M059J (cell line): ENCODE measurements around the gene TPTE2.

- RAMPAGE, long total RNA, result no peak
Observed at GRCh38 chr13:18408572-18408986, 773.0 kb downstream of the TUBA3C start.

DNA sequence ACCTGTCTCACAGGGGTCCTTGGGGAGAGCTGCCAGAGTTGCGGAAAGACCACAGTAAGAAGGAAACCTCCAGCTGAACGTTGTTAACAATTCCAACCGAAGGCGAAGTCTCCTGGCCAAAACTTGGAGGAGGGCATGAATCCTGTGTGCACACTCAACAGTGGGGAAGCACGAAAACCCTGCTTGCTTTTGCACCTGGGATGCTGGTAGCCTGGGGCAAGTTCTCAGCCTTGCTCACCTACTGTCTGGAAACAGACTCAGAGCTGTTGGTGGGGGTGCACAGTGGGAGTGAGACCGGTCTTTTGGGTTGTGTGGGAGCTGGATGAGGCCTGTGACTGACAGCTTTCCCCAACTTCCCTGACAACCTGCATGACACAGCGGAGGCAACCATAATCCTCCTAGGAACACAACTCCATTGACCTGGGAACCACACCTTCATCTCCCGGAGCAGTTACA, 62.3 kb upstream of the TUBA3C start:
- RAMPAGE, long total RNA, result no peak

DNA sequence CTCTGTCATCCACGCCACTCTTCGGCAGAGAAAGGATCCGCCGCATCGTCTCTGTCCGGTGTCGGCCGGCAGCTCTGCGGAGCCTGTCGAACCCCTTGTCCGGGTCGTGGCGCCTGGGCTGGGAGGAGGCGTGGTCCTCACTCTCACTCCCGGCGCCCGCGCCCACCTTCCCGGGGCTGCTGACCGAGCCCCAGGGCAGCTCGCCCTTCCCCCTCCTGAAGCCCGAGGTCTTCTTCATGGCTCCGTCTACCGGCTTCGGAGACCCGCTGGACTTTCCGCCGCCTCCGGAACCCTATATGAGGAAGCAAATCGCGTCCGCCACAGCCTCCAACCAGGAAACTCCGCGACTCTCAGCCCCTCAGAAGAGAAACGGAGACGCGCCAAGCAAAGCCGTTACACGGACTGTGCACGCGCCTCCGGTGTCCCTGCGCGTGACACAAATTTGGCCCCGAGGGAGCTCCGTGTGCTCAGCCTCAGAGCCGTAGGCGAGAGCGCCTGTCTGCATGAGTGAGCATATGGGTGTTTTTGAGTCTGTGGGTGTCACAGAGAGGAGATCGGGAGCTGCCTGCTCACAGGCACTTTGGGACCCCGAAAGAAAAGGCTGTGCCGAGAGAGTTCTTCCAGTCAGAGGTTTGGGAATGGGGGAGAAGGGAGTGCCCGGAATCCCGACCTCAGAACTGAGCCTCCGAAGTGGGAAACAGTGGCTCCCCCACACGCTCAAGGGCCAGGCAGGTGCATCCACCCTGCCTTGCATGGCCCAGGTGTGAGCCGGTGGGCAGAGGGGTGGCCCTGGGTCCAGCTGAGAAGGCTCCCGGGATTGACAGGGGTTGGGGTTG, 163.2 kb upstream of the TUBA3C start:
- RAMPAGE, long total RNA, result no peak

DNA sequence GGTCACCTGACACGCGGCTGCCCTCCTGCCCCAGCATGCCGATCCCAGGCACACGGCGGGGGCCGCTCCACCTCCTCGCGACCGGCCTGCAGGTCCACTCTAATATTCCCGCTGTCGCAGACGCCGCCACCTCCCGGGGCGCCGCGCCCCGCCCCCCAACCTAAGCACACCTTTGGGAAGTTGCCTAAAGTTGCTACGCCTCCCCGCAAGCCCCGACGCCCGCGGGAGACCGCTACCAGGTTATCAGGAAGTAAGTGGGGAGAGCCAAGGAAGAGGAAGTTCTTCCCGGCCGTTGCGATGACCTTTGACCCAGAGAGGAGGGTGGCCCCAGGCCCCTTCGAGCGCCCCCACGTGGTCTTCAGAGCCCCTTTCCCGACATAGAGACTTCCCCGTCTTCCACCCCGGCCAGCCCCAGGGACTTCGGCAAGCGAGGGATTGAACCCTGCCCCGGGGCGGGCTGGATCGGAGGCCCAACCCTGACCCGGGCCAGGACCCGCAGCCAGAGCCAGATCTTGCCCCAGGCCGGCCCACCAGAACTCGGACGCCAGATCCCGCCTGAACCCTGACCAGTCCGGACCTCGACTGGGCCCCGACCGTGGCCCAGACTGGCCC, at the start of gene TPTE2:
TSS of gene TPTE2 (minus strand) at position 269 of the 612 bp plus-strand sequence.
- RAMPAGE, long total RNA, result no peak

GRCh38 chr13:19634404-19634699, 893 bp downstream of the MPHOSPH8 start:
- RAMPAGE, long total RNA, result no peak

GRCh38 chr13:19677340-19677746, 43.9 kb downstream of the MPHOSPH8 start:
- RAMPAGE, long total RNA, result no peak

DNA sequence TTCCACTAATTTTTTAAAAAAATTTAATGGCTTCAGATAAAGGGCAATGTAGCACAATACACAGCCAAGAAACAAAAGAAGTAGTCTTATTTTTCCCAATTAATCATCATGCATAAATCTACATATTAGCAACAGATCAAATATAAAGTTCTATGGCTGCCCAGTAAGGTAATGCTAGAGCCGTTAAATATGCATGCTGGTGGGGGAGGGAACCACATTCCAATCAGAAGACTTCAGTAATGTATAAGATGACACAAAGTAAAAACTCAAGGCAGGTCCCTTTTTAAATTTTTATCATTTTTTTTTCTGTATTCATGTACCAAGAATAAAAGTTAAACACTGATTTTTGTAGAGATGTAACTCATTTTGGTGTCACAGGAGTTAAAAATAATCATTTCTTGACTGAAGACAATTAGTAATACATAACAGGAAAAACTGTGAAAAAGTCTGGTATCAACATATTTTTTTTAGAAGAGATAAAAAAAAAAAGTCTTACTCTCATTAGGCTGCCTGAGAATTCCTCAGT, 62.0 kb downstream of the MPHOSPH8 start:
- RAMPAGE, long total RNA, result no peak

DNA sequence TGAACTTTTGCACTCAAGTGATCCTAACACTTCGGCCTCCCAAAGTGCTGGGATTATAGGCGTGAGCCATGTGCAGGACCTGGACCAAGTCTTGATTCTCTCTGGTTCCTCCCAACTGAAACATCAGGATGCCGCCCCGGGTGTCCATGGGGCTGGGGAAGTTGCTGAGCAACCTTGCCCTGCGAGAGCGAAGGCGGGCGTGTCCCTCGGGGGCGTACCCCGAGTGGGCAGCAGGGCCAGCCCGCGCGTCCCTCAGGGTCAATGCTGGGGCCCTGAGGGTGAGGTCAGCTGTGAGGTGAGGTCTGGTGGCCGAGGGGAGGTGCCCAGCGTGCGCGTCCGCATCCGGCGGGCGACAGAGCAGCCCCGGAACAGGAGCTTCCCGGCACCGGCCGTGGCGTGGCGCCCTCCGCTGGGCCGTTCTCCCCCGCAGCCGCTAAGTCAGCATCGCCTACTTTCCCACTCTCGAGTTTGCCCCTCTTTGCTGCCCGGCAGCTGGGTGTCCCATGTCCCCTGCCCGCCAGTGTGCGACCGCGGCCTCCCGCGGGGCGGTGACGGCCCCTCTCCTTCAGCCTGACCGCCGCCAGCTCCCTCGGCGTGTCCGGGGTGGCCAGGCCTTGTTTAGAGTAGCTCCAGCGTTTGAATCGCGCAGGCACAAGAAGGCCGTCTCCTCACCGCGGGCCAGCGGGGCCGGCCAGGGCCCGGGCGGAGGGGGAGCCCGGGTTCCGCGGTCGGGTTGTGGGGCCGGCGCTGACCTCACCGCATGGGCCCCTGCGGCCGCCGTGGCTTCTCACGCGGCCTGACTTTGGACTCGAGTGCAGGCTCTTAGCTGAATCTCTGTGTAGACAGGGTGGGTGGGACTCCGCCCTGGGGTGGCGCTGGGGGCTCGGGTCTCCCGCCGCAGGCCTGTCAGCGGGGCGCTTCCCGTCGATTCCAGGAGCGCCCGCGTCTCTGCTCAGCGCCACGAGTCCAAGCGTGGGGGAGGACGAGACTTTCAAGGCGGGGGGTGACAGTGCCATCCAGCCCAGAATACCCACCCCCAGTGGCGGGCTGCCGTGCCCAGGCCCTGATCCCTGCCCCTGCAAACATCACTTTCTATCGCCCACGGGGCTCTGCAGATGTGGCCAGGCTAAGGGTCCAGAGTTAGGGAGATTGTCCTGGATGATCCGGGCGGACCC, 33.0 kb downstream of the GJA3 start:
- RAMPAGE, long total RNA, result no peak

DNA sequence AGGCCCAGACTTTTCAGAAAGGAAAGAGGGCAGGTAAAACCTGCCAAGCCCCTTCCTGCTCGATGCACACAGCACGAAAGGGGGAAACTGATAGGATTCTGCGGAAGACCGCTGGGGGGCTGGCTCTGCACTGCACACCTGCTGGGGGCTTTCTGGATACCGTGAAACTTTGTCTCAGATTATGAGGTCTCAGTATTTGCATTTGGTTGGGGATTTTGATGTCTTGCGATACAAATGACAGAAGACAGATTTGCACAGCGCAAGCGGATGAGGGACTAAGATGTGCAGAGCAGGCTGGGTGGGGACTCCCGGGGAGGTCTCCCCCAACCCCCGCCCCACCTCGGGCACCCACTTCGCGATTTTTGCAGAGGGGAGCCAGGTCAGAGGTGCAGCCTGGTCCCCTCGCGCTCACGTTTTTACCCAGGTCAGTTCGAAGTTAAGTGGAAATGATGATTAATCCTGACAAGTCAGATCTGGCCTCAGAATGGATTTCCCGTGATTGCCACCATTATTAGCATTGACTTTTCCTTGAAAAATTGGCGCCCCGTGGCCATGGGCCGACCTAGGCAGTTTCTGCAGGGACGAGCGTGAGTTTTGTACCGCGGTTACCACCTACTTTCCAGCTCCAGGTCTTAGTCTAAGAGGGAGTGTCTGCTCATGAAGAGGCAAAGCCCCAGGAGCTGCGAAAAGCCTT, 1.2 kb upstream of the GJB2 start:
- RAMPAGE, long total RNA, result no peak

DNA sequence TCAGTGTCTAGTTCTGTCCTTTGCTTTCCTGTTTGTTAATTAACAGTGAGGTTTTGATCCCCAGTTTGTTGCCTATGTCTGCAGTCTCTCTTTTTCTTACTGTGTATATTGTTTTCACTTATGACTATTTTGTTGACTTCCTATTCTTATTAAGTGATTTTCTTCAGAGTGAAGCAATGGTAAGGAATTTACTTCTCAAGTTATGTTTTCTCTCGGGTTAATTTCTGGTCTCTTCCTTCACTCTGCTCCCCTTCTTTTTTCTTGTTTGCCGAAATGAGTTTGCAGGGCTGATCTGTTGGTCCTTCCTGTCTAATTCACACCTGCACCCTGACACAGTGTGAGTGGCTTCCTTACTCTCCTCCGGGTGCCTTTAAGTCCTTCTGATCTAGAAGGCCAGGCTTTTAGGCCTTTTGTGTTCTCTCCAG, 105.0 kb upstream of the GJB6 start:
- RAMPAGE, long total RNA, result no peak

DNA sequence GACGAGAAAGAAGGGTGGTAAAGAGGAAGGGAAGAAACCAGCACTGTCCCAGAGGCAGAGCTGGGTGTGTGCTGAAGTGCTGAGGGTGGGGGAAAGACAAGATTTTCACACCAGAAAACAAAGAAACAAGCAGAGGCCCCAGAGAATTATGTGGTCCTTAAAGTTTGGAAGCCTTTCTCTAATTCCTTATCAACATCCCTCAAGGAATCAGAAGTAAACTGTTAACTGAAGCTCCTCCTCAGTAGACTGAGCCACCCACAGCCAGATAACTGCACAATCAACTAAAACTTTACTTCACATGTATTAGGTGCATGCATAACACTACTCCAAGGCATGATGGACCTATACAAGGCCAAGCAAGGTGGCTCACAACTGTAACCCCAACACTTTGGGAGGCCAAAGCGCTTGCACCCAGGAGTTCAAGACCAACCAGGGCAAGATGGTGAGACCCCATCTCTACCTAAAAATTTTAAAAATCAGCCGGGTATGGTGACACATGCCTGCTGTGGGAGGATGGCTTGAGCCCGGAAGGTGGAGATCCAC, 2.0 kb downstream of the CRYL1 start:
- RAMPAGE, long total RNA, result no peak

- RAMPAGE, long total RNA, result no peak
Observed at GRCh38 chr13:20546576-20546966, 20.4 kb upstream of the IFT88 start.

GRCh38 chr13:20702372-20702950, 1.0 kb upstream of the IL17D start:
- RAMPAGE, long total RNA, result no peak

DNA sequence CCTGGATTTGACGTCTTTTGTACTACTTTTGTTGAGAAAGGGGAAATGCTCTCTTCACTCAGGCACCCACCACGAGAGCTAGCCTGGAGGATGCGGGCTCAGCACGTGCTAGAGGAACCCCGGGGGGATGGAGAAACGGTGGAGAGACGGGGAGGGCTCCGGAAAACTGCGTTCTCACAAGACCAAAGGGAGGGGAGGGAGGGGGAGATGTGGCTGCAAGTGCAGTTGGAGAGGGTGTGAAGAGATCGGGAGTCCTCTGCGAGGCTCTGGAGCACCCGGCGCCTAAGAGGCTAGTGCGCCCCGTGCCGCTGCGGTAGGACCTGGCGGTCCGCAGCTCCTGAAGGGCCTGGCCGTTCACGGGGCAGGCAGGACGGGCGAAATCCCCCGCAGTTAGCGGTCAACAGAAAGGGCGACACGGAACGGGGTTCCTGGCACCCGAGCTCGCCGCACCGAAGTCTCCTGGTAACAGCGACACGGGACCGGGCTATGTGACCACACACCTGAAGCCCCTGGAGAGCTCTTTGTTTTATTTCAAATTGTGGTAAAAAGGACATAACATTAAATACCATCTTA, 43.5 kb upstream of the XPO4 start:
- RAMPAGE, long total RNA, result no peak

DNA sequence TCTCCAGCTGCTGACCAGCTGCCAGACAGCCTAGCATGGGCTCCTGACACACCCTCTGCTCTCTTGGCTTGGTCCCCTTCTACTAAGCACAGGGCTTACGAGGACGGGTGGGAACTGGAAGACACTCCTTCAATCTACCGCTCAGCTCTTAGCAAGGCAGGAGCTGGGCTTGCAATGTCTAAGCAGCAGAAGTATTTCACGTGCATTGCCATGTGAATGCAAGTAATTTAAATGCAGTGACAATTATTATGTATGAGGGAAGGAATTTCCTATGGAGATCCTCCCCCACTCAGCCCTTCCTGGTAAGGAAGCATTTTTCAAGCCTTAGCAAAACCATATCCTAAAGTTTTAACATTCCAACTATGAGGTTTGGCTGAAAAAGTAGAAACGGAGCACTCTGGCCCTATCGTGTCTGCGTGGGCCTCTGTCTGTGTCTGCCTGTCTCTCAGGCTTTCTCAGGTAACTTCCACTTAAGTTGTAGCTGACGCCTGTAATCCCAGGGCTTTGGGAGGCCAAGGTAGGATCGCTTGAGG, 63.7 kb downstream of the LATS2 start:
- RAMPAGE, long total RNA, result no peak

GRCh38 chr13:21047140-21047491, 14.3 kb downstream of the LATS2 start:
- RAMPAGE, long total RNA, result no peak

GRCh38 chr13:21177011-21177421, 558 bp downstream of the MRPL57 start:
- RAMPAGE, long total RNA, result no peak

GRCh38 chr13:21310502-21310954, 134.1 kb downstream of the MRPL57 start:
- RAMPAGE, long total RNA, result no peak

- RAMPAGE, long total RNA, result no peak
Observed at GRCh38 chr13:21330474-21330846, 128.6 kb downstream of the ZDHHC20 start.

- RAMPAGE, long total RNA, result no peak
Observed at GRCh38 chr13:21673365-21674584, 2.9 kb downstream of the FGF9 start.